Mammary microvascular endothelial cell (primary cell): Measurements from ENCODE around the genes U2SURP, PLSCR2, CPB1 and HLTF.

DNA sequence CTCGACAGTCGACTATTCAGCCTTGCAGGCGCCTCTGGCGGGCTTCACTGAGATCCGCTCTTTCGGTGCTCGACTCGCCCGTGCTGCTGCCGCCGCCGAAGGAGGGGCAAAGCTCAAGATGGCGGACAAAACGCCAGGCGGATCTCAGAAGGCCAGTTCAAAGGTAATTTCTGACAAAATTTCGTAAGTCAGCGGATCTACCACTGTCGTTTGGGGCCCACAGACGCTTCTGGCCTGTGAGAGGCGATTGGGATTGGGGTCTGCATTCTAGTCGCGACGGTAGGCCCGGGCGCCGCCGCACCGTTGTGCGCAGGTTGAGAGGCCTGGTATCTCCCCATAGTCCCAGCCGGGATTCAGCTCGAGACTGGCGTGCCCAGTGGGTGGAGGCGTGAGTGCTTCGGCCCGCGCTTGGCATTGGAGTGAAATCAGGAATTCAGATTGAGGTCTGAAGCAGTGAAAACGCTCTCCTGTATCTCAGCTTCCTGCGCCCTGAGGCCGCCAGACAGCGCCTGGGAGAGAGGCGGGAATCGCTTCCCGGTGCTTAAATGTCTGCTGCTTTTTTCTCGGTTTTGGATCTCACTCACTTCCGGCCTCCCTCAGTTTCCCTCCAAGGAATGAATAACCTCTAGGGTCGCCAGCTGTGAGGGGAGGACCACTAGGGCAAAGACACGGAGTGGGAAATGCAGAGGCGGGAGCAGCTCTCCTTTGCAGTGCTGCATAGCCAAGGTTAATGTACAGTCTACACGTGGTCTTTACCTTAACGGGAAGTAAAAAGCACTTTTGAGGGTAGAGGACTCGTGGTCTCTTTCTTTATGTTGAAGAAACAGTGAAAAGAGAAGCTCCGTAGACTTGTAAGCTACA, at the start of gene U2SURP:
Gene U2SURP, plus strand, starts transcription at position 60 of the 861 bp plus-strand sequence.
- RAMPAGE, long total RNA, result start-site peak on the plus strand centred at position 103 of the sequence, 24 bp wide, 983 and 490 reads in 2 replicates

DNA sequence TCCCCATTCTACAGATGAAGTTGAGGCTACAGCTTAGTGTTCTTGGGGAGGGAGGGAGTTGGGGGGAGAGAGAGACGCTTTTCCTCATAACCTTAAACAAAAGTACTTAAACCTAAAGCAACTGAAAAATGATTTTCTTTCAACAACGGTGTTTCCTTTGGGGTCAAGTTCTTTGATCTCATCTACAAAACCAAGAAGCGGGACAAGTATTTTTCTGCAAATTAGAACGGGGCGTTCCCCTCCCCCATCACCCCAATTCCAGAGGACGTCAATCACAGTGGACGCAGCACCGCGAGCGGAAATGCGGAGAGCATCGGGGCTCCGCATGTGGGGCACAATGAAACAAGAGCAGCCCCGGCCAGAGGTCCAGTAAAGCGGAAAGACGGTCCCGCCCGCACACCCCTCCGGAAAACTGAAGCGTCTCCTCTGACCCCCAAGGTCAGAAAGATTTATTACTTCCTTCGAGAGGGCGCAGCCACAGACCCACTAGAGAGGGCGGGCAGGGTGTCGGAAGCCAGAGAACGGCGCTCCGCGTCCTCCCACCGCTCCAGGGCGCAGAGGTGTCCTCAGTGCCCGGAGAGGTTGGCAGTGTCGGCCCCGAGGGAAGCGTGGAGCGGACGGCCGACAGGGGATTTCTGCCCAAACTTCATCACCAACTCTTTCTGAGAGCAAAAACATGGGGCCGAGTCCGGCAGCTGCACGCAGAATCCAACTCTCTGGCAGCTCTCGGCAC, 627 bp upstream of the CHST2 start:
- RAMPAGE, long total RNA, result no peak

DNA sequence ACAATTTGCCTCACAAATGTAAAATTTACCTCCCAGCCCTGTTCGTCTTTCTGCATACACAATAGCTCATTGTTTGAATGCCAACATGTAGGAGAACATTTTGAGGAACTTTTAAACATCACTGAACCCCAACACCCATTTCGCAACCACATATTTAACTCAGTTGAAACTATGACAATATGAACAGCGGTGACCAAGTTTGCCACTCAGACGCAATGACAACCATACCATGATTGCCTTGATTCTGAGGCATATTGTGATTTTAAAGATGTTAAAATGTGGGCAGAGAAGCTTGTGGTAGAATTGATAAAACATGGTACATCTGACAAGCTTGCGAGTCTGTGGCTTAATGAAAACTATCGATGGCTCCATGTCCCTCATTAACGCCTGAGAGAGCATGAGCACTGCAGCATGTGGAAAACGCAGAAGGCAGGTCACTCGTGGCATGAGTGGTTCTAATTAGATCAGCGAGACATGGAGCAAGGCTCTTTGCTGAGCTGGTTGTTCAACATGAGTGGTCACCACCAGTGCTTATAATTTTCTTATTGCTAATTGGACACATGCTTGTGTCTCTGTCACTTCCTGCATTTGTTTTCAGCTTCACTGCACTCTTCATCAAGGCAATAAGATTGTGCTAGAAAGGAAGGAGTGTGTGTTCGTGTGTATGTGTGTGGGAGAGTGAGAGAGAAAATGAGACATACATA, 116.8 kb downstream of the CHST2 start:
- RAMPAGE, long total RNA, result no peak

GRCh38 chr3:143326314-143327079, 206.9 kb downstream of the CHST2 start:
- RAMPAGE, long total RNA, result no peak

- RAMPAGE, long total RNA, result no peak
Measured at GRCh38 chr3:143973514-143974336, 2.1 kb downstream of the DIPK2A start.

GRCh38 chr3:146469009-146470314, at the start of gene PLSCR2:
Gene PLSCR2, minus strand, starts transcription at chr3:146469561.
- RAMPAGE, long total RNA, result no peak

DNA sequence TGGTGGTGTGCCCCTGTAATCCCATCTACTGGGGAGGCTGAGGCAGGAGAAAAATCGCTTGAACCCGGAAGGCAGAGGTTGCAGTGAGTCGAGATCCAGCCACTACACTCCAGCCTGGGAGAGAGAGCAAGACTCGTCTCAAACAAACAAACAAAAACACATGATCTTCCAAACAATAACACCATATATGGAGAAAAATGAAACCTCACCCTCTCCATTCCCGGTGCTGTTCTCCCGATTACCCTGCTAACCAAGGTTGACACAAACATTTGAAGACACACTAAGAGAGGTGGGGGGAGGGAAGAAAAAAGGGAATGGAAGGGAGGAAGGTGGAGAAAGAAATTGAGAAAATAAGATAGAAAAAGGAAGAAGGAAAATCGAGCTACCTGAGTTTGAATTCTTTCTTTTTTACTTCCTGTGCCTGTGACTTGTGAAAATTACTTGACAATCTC, 1.1 kb upstream of the PLSCR2 start:
- RAMPAGE, long total RNA, result no peak

DNA sequence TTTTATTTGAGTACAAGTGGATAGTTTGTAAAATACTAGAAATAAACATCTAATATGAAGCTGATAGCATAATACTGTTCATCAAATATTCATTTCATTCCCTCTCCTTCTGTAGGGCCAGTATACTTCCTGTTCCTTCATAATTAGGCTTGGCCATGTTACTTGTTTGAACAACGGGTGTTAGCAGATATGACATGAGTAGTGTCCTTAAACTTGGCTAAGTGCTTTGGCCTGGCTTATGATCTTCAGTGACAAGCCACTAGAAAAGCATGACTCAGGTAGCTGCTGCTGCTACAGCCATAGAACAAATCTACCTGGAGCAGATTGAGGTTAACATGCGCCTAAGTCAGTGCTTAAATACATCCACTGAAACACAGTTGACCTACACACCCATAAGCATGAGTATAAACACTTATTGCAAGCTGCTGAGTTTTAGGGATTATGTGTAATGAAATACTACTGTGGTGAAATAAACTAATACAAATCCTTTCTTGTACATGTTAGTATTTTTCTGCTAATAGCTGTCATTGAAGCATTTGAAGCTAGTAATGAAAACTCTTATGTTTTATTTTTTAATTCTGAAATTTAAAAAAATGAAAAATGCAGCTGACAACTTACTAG, 26.3 kb downstream of the PLSCR1 start:
- RAMPAGE, long total RNA, result no peak

DNA sequence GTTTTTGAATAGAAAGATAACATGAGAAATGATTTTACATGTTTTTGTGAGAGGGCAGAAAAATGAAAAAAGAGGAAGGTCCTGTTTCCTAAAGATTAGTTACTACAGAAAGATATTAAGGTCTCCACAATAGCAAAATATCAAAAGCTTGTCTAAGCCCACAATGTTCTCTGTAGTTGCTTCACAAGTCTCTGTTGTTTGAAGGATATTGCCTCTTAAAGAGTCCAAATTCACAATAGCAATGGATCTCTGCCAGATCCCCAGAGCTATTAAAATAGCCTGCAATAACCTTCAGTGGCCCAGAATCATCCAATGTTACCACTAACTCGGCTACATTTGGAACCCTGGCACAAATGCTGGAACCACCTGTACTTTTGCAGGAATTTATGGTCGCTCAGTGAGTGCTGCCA, 298.6 kb upstream of the PLSCR5 start:
- RAMPAGE, long total RNA, result no peak

GRCh38 chr3:147369308-147370042, 36.9 kb downstream of the ZIC4 start:
- RAMPAGE, long total RNA, result no peak

GRCh38 chr3:147390704-147391627, 15.4 kb downstream of the ZIC4 start:
- RAMPAGE, long total RNA, result no peak

DNA sequence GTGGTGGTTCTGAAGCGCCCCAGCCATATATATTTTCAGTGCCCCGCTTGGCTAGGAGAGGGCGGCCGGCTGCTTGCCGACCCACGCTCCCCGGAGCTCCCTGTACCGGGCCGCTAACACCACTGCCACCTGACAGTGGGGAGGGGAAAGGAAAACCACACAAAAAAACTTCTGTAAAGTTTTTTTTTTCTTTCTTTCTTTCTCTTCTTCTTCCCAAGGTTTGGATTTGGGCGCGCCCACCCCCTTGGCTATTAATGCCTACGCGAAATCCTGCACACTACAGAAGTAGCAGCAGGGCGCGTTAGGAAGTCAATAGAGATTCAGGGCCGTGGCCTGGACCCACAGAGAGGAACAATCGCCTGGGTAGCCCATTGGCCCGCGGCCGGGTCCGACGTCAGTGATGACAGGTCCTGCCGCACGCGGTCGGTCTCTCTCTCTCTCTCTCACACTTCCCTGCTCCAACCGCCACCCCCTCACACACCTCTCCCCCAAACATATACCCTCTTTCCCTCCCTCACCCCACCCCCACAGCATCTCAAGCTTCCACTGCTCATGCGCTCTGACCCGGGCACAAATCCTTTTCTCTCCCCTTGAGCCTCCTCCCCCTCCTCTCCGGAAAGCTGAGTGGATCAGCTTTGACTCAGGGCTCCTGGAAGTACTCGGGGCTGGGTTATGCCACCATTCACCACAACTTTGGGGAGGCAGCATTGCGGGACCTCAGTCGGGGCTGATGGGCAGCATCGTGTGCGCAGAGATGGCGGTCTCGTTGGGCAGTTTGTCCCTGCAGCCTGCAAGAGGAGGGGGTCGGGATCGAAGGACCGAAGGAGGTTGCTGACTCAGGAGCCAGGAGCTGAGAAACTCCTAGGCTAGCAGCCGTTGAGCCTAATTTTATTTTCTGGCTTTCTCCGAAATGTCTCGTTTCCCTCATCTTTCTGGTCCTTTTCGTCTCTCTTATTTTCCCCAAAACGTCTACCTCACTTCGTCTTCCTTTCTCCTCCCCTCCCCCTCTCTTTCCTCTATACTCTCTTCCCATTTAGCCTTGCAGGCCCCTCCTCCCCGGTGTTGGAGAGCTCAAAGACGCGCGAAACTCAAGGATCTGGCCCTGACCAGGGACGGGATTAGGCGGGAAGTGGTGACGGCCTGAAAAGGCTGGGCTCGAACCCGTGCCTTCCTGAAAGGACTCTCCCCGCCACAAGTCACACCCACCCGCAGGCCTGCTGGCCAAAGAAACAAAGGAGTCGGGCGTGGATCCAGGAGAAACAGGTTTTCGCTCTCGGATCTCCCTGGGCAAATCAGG, 9.0 kb downstream of the ZIC4 start:
- RAMPAGE, long total RNA, result no peak

DNA sequence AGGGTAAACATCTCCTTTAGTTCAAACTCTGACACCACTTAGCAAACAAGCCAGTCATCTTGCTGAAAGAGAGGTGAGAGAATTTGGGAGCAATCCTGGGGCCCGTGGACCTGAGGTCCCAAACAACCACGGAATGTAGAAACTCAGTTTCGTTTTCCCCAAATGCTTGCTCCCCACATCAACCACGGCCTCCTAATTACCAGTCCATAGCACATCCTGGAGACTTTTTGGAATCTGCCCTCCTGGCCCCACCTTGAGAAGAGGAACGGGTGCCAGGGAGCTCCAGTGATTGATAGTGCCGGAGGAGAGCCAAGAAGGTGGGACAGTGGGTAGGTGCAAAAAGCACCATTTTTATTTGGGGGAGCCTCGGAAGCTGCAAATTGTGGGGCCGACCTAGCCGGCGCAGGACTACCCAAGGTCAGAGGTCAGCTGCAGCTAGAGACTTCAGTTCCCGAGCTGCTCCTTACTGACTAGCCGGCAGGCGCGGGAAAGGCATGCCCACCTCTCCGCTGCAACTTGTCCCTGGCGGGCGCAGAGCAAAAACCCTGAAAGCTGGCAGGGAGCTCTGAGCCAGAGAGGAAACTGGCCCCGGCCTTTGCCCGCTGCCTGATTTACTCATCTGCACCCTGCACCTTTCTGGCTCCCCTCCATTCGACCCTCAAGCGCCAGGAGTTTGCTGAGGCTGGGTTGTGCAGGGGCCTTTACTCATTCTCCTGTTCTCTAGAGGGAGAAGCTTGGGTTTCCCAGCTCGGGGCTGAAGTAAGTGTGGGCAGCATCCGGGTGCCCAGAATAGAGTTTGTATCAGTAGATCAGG, 1.7 kb downstream of the ZIC4 start:
- RAMPAGE, long total RNA, result no peak

DNA sequence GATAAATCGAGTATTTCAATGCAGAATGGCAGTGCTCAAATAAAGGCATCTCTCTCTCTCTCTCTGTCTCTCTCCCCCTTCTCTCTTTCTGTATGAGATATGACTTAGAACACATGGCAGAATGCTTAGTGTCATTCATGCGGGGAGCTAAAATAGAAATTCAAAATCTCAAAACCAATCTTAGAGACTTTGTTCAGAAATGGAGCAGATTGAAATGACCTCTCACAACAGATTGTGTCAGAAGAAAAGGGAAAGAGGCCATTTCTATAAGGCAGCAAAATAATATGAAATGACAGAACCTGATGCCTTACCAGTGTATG, 596.1 kb upstream of the AGTR1 start:
- RAMPAGE, long total RNA, result no peak

GRCh38 chr3:148790874-148791248, 36.8 kb upstream of the CPB1 start:
- RAMPAGE, long total RNA, result no peak

DNA sequence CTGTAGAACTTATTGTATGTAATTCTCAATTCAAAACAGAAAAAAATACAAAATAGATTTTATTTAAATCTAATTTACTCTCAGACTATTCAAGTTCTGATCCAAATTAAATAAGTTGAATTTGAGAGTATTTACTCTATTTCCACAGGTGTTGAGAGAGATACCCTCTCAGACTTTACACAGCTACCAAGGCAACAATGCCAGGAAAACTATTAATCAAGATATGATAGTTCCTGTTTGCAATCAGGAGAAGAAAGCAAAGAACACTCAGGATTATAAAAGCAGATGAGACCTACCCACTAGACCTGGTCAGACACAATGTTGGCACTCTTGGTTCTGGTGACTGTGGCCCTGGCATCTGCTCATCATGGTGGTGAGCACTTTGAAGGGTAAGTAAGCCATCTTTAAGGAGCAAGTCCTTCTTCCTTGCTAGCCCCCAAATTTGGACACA, at the start of gene CPB1:
Gene CPB1, plus strand, starts transcription at position 306 of the 451 bp plus-strand sequence.
- RAMPAGE, long total RNA, result no peak

DNA sequence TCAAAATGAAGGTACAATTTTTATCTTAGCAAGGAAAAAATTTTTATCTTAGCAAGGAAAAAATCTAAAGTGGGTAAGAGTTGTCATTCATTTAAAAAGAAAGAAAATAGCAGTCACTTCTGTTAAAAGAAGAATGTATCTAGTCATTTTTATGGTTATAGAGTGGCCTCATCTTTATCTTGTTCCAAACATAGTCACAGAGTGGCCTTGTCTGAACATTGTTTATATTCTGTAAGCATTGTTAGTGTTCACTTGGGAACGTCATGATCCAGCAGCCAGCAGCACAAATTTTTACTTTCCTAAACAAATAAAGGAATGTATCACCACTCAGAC, 39.8 kb upstream of the GYG1 start:
- RAMPAGE, long total RNA, result no peak

GRCh38 chr3:148975741-148976015, 15.7 kb upstream of the GYG1 start:
- RAMPAGE, long total RNA, result no peak

- RAMPAGE, long total RNA, result no peak
Measured at GRCh38 chr3:149016958-149017194, 25.5 kb downstream of the GYG1 start.

GRCh38 chr3:149085689-149086915, at the start of gene HLTF:
Gene HLTF, minus strand, starts transcription at chr3:149086533.
- RAMPAGE, long total RNA, result start-site peak on the minus strand at chr3:149086496-149086534, 757 and 375 reads in 2 replicates